AG04450 (cell line): ENCODE measurements around the genes ADAM17 and GRHL1.

DNA sequence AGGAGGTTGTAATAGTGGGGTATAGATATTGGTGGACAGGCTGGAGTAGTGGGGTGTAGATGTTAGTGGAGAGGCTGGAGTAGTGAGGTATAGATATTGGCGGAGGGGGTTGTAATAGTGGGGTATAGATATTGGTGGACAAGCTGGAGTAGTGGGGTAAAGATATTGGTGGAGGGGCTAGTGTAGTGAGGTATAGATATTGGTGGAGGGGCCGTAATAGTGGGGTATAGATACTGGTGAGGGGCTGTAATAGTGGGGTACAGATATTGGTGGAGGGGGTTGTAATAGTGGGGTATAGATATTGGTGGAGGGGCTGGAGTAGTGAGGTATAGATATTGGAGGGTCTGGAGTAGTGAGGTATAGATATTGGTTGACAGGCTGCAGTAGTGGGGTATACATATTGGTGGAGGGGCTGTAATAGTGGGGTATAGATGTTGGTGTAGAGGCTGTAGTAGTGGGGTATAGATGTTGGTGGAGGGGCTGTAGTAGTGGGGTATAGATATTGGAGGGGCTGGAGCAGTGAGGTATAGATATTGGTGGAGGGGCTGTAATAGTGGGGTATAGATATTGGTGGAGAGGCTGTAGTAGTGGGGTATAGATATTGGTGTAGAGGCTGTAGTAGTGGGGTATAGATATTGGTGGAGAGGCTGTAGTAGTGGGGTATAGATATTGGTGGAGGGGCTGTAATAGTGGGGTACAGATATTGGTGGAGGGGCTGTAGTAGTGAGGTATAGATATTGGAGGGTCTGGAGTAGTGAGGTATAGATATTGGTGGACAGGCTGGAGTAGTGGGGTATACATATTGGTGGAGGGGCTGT lies 98.4 kb downstream of the ASAP2 start:
- CAGE, long polyA plus RNA: no peak
- RRBS: no CpG with 5 or more reads among the region's 2 CpGs

GRCh38 chr2:9330763-9331390 lies 92.5 kb downstream of the ITGB1BP1 start:
- CAGE, long polyA plus RNA: no peak
- RRBS: no CpG with 5 or more reads among the region's 20 CpGs

GRCh38 chr2:9339561-9340115 lies 83.7 kb downstream of the ITGB1BP1 start:
- CAGE, long polyA plus RNA: no peak
- RRBS: no CpG with 5 or more reads among the region's 8 CpGs

GRCh38 chr2:9358295-9358903 lies 64.9 kb downstream of the ITGB1BP1 start:
- CAGE, long polyA plus RNA: no peak
- RRBS: no CpG with 5 or more reads among the region's 4 CpGs

GRCh38 chr2:9392847-9393718 lies 30.2 kb downstream of the ITGB1BP1 start:
- CAGE, long polyA plus RNA: no peak
- RRBS: no CpG with 5 or more reads among the region's 27 CpGs

GRCh38 chr2:9495192-9495884 lies 21.0 kb downstream of the IAH1 start:
- CAGE, long polyA plus RNA: no peak
- RRBS: no CpG with 5 or more reads among the region's 14 CpGs

- CAGE, long polyA plus RNA: start-site peak on the minus strand at chr2:9555636-9555776, 710 and 800 reads in 2 replicates
- RRBS: 2% methylated on average over 21 of the region's 66 CpGs
These were observed at the start of gene ADAM17 for GRCh38 chr2:9555614-9556306. Gene ADAM17 (minus strand): TSS chr2:9555830.

- CAGE, long polyA plus RNA: no peak
- RRBS: no CpG with 5 or more reads among the region's 5 CpGs
These were observed 9.7 kb upstream of the ADAM17 start for GRCh38 chr2:9565242-9565814.

- CAGE, long polyA plus RNA: no peak
- RRBS: no CpG with 5 or more reads among the region's 13 CpGs
These were observed 44.8 kb upstream of the YWHAQ start for GRCh38 chr2:9675367-9676239.

- CAGE, long polyA plus RNA: no peak
- RRBS: no CpG with 5 or more reads among the region's 10 CpGs
These were observed 55.3 kb upstream of the YWHAQ start for GRCh38 chr2:9686037-9686592.

DNA sequence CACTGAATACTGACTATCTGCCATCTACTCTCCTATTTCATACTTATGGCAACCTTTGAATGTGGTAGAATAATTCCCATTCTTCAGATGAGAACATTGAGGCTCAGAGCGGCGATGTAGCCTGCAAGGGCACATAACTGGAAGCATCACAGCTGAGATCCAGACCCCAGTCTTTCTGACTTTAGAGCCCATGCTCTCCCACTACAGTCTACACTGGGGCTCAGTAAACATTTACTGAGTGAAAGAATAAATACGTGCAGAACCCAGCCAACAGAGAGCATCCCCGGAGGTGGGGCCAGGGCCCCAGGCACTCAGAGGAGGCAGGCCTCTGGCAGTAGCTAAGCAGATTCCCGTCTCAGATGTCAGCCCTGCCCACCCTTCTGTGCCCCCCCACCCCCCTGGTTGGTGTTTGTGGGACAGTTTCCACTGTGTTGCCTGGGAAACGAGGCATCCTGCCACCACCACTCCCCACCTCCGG lies 72.1 kb upstream of the YWHAQ start:
- CAGE, long polyA plus RNA: no peak
- RRBS: no CpG with 5 or more reads among the region's 7 CpGs

DNA sequence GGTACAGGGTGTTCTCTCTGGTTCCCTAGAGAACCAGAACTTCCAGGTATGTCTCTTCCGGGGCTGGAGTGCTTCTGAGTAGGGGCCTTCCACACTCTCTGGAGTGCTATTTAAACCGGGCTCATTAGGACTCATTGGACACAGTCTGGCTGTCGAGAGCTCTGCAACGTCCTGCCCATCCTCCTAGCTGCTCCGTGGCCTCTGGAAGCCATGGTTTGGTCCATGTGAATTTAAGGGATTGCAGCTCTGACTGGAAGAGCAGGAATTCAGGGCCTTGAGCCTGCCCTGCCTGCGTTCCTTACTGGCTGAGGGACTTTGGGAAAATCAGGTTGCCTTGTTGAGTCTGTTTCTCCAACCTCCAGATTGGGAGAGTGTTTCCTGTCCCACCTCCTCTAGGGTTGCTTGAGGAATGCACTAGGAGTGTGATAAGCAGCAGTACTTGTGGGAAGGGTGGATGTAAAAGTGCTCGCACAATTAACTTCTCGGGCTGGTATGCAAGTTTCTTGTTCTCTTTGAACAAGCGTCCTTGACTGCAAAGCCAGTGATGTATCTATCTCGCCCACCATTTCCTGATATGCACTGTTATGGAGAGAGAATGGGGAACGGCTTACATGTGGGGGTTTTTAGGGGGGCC lies 84.4 kb upstream of the YWHAQ start:
- CAGE, long polyA plus RNA: no peak
- RRBS: no CpG with 5 or more reads among the region's 11 CpGs

DNA sequence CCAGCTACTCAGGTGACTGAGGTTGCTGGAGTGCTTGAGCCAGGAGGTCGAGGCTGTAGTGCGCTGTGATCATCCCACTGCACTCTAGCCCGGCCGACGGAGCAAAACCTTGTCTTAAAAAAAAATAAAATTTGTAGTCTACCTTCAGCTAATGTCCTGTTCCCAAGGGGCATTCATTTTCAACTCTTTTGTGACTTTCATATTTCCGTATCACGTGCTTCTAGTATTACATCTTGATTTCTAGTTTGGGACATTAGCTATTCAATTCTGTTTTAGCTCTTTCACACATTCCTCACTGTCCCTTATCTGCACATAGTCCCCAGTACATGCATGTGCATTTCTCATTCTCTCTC lies 27.1 kb downstream of the TAF1B start:
- CAGE, long polyA plus RNA: no peak
- RRBS: no CpG with 5 or more reads among the region's 7 CpGs

GRCh38 chr2:9950675-9951875 lies at the start of gene GRHL1:
Gene GRHL1 (plus strand): TSS chr2:9951693.
- CAGE, long polyA plus RNA: no peak
- RRBS: 2% methylated on average over 70 of the region's 172 CpGs

DNA sequence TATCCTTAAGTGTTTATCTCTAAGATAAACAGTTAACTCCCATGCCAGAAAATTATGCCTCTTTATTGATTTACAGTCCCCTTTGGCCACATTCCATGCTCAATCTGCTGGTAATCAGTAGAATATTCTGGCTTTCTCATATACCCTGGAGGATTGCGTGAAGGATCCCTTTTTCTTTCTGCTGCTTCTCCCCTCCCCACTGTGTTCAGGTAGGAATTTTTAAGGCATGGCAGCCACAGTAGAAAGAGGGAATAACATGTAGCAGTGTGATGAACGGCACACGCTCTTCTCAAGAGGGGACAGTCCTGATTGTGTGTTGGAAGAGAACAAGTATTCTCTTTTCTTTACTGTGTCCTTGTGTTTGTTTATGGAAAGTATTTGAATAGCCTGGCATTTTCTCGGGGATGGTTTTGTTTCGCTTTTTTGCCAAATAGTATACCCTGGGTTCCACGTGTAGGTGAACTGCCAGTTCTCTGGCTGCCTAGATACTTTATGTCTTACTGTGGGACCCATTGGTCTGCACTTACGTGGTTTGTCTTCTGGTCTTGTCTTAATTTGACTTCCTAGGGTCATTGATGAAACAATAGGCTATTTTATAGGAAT lies 2.8 kb downstream of the GRHL1 start:
- CAGE, long polyA plus RNA: no peak
- RRBS: no CpG with 5 or more reads among the region's 7 CpGs

DNA sequence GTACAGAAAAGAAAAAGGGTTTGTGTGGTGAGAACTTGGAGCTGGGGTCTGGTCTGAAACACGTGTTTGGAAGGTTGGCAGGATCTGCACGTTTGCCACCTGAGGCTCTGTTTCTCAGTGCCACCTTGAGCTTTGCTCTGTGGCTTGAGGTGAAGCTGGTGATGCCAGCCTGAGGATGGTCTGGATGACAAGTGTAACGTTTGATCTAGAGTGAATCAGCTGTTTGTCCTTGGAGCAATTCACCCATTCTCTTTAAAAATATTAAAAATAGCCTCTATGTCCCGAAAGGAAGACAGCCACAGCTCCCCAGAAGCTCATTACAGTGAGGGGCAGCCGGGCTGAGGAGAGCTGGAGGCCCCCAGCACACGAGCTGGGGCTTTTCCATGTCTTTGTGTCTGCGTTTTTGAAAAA lies 45.4 kb upstream of the KLF11 start:
- CAGE, long polyA plus RNA: no peak
- RRBS: no CpG with 5 or more reads among the region's 7 CpGs

GRCh38 chr2:10135220-10136096 lies 12.9 kb downstream of the RRM2 start:
- CAGE, long polyA plus RNA: no peak
- RRBS: no CpG with 5 or more reads among the region's 10 CpGs

- CAGE, long polyA plus RNA: no peak
- RRBS: no CpG with 5 or more reads among the region's 24 CpGs
These were observed 49.5 kb downstream of the ODC1 start for GRCh38 chr2:10398407-10399260.

GRCh38 chr2:10410233-10410726 lies 37.8 kb downstream of the ODC1 start:
- CAGE, long polyA plus RNA: no peak
- RRBS: no CpG with 5 or more reads among the region's 8 CpGs

- CAGE, long polyA plus RNA: no peak
- RRBS: no CpG with 5 or more reads among the region's 16 CpGs
These were observed 16.3 kb downstream of the ODC1 start for GRCh38 chr2:10431799-10432185.